ENCODE measurements around a stretch of chr15.

GRCh38 chr15:74623412-74623826 is 7.8 kb downstream of the CLK3 start:
- PRO-cap: no peak
- RAMPAGE, long total RNA, 2 experiments: no peak in any of the 2 experiments

DNA sequence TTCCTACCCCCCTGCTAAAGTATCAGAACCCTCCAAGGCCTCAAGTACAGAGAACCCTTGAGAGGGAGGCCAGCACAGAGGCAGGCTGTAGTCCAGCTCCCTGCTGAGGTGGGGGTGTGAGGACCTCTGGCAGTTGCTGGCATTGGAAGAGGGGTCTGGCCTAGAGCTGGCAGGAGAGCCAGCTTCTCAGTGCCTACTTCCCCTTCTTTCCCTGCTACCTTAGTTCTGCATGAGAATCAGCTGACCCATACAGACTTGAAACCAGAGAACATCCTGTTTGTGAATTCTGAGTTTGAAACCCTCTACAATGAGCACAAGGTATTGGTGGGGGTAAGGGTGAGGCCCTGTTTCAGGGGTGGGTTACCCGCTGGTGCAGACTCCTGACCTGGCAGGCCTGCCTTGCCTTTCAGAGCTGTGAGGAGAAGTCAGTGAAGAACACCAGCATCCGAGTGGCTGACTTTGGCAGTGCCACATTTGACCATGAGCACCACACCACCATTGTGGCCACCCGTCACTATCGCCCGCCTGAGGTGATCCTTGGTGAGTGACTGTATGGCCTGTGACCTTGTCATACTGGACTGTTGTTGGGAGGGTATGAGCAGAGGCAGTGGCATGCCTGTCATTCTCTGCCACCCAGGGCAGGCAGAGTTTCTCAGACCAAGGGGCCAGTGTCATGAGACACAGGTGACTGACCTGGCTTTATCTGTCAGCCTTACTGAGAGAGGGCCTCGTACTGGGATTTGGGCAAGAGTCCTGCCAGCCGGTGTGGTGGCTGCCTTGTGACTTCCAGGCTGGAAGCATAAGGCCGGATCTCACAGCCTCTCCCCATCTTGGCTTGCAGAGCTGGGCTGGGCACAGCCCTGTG is 11.7 kb downstream of the CLK3 start:
- PRO-cap: no peak
- RAMPAGE, long total RNA, 2 experiments: no peak in any of the 2 experiments

DNA sequence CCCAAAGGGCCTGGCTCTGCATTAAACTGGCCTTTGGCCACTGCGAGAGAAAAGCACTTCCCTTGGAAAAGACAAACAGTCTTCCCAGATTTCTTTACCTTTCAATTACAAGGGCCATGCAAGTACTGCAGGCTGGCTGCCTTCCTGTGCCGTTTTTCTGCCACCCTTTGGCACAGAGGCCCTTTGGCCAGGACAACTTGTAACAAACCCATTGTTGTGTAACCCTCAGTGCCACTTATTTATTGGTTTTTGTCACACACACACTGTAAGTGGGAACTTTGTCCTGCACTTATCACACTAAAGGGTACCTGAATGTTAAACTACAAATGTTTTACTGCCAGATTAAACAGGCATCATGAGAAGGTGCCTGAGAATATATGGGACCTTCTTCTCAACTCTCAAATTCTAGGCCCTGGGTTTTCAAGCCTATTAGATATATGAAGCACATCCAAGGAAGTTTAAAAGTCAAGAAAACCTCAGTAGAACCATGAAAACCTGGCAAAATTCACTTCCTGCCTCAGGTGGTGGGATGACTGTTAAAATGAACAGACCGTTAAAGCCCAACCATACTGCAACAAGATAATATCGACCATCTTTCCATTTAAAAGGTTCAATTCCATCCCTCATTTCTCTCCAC is 31.4 kb downstream of the EDC3 start:
- PRO-cap: no peak
- RAMPAGE, long total RNA, 2 experiments: no peak in any of the 2 experiments

DNA sequence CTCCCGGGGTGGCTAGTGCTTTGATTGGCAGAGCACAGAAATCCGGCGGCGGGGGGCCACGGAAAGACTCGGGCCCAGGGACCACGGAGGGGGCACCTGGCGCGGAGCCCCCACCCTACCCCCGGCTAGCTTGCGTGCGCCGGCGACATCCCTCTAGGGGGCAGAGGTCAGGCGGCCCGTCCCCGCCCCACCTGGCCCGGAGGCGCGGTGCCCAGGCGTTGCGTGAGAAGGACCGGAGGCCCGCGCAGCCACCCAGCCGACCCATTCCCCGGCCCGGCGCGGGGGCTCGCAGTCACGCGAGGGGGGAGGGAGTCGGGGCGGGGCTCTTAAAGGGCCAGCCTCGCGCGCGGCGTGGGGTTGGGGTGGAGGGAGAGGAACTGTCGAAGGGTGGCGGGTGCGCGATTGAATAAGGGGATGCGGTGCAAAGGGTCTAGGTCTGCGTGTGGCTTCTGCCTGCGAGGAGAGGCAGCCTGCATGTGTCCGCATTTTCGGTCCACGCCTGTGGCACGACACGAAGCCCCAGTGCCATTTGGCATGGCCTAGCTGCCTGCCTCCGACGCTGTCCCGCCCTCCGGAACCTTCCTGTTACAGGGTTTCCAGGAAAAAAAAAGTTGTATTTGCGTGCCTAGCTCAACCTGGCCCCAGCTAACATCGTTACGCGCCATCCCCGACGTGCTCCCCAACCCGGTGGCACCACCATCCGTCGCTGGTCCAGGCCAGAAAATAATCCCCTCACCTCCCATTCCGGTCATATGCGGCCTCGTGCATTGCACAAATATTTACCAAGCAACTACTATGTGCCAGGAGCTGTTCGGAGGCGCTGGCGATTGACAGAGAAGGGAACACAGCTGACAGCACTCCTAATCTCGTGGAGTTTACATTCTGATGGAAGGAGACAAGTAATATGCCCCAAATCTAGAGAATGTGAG is 1.2 kb upstream of the CYP1A1 start:
- PRO-cap: no peak
- RAMPAGE, long total RNA, 2 experiments: no peak in any of the 2 experiments

- PRO-cap: no peak
- RAMPAGE, long total RNA, 2 experiments: no peak in any of the 2 experiments
Observed at GRCh38 chr15:74801653-74802249, 10.9 kb upstream of the LMAN1L start.

GRCh38 chr15:74803816-74804794 is 8.5 kb upstream of the LMAN1L start:
- PRO-cap: no peak
- RAMPAGE, long total RNA, 2 experiments: no peak in any of the 2 experiments

DNA sequence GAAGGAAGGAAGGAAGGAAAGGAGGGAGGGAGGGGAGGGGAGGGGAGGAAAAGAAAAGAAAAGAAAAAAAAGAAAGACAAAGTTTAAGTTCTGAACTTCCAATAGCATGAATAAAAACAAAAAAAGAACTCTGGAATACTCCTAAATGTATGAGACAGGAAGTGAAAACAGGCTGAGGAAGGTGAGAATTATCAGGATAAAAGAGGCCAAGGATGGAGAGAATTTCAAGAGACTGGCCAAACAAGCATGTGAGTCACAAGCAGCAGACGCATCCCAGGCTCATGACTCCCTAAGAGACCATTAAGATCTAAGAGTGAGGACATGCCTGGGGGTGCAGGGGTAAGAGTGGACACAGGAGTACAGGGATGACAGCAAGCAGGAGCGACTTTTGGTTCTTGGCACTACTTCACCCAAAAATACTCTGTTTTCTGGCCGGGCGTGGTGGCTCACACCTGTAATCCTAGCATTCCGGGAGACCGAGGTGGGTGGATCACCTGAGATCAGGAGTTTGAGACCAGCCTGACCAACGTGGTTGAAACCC is 7.1 kb downstream of the SCAMP2 start:
- PRO-cap: no peak
- RAMPAGE, long total RNA, 2 experiments: no peak in any of the 2 experiments

GRCh38 chr15:74900245-74901210 is 6.1 kb downstream of the FAM219B start:
- PRO-cap: no peak
- RAMPAGE, long total RNA, 2 experiments: no peak in any of the 2 experiments

- PRO-cap: no peak
- RAMPAGE, long total RNA, 2 experiments: no peak in any of the 2 experiments
Observed at GRCh38 chr15:74907419-74907899, 808 bp upstream of the FAM219B start.

GRCh38 chr15:75024069-75024530 is 710 bp downstream of the PPCDC start:
- PRO-cap: unidirectional peak, minus-strand start at chr15:75024243
- RAMPAGE, long total RNA, 2 experiments: no peak in any of the 2 experiments

DNA sequence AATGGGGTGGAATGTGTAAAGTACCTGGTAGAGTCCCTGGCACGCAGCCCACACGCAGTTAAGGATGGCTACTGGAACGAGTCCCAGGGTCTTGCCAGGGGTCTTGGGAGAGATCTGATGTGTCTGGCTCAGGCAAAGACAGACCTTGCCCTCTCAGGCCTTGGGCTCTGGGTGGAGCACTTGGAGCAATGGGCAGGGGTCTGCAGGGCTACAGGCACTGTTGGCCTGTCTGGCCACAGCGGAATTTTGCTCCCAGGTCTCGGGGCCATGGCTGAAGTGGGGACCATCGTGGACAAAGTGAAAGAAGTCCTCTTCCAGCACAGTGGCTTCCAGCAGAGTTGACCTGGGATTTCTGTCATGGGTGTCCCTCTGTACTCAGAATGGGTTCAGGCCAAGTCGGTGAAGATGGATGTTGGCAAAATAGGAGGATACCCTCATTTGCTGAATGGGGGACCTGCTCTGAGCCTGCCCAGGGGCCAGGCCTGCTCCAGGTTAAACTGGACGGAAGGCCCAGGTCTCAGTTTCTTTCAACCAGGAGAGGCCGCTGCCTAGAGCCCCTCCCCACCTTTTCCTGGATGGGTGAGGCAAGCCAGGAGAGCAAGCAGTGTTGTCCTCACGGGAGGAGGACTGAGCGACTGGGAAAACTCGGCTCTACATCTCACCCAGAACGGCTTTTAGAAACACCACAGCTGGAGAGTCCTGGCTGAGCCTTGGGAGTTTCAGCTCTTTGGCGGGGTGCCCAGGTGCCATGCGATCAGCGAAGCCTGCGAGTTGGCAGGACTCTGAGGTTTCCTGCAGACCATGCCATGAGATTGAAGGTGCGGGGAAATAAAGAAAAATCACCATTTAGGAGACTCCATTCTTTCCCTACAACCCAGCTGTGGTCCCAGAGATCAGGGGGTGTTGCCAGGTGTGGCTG is 25.8 kb downstream of the PPCDC start:
- PRO-cap: no peak
- RAMPAGE, long total RNA, 2 experiments: start-site peak on the plus strand in 1 of 2 experiments, centred at position 572 of the sequence, 11 reads per replicate

GRCh38 chr15:75061240-75061696 is 37.9 kb downstream of the PPCDC start:
- PRO-cap: no peak
- RAMPAGE, long total RNA, 2 experiments: no peak in any of the 2 experiments

DNA sequence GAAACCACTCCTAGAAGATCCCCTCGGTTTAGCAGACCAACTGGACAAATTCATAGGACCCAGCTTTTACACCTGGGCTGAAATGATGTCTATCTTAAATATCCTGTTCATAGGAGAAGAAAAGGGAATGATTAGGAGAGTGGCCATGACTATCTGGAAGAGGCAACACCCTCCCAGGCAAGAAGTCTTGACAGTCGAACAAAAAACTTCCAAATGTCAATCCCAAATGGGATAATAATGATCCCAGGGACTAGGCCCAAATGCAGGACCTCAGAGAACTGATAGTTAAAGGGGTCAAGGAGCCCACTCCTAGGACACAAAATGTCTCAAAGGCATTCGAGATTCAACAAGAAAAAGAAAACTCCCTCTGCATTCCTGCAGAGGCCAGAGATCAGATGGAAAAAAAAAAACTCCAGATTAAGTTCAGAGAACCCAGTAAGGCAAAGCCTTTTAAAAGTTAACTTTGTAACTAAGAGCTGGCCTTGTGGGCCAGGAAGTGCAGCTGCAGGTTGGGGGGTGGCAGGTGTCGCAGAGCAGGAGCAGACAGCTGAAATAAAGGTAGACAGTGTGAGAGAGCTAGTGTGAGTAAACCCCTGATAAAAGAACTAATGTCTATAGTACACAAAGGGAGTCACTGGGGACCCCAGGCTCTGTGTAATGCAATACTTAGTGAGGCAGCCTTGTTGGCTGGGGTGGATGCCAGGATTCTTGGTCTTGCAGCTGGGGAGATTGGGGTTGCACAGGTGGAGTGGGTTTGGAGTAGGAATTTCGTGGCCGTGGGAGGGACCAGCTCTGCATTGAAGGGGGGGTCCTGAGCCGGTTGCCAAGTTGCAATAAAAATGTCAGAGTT is 41.9 kb downstream of the PPCDC start:
- PRO-cap: no peak
- RAMPAGE, long total RNA, 2 experiments: no peak in any of the 2 experiments

- PRO-cap: no peak
- RAMPAGE, long total RNA, 2 experiments: no peak in any of the 2 experiments
Observed at GRCh38 chr15:75094958-75095690, 71.7 kb downstream of the PPCDC start.

- PRO-cap: no peak
- RAMPAGE, long total RNA, 2 experiments: no peak in any of the 2 experiments
Observed at GRCh38 chr15:75108938-75109673, 85.7 kb downstream of the PPCDC start.

DNA sequence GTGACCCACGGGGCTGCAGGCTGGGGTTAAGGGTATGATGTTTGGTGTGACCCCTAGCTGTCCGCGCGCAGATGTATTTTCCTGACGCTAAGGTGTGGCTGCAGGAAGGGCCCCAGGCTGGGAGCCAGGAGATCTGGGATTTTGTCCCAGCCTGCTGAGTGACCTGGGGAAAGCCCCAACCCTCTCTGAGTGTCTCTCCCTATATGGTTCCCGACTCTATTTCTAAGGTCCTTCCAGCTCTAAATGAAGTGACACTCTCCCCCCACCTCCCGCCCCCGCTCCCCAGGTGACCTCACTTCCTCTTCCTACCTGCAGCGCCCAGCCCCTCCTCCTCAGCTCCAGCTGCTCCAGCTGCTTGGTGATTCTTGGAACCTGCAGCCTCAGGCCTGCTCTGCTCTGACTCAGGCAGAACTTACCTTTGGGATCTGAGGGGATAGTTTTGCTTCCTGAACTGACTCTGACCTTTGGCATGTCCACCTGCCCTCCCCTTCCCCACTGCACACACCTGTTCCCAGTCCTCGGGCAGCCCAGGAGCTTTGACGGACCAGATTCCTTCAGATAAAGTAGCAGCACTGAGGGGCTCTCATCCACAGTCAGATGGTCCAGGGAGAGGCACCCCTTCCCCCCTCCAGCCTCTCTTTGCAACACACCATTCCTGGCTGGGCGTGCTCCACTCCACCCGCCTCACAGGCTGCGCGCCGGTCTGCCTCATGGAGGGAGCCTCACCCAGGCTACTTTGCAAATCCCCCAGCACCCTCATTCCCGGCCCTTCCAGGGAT is 937 bp upstream of the C15orf39 start:
- PRO-cap: bidirectional peak, plus-strand start at position 361 of the sequence, minus-strand start at position 218 of the sequence
- RAMPAGE, long total RNA, 2 experiments: no peak in any of the 2 experiments

DNA sequence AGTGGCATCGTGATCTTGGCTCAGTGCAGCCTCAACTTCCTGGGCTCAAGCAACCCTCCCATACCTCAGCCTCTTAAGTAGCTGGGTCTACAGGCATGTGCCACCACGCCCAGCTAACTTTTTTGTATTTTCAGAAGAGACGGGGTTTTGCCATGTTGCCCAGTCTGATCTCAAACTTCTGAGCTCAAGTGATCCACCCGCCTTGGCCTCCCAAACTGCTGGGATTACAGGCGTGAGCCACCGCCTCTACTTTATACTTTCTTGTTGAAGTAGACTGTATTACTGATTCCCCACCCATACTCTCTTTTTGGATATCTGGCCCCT is 17.6 kb upstream of the MAN2C1 start:
- PRO-cap: no peak
- RAMPAGE, long total RNA, 2 experiments: no peak in any of the 2 experiments

DNA sequence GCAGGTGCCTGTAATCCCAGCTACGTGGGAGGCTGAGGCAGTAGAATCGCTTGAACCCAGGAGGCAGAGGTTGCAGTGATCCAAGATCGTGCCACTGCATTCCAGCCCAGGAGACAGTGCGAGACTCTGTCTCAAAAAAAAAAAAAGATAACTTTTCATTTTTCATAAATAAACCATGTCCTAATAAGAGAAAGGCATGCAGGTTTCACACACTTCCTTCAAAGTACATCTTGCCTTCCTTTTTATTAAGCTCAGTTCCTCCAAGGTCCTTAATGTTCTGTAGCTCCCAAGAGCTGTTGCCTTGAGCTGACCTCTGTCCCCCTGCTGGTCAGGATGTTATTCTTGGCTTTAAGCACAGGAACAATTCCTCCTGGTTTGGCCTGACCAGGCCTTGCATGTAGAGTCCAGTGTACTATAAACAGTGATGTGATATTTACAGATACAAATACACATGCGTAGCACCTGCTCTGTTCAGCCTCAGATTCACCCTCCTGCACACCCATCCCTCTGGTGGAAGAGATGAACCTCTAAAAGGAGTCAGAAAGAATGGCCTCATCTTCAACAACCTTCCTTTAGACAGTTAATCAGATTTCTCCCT is 46.7 kb downstream of the PTPN9 start:
- PRO-cap: no peak
- RAMPAGE, long total RNA, 2 experiments: no peak in any of the 2 experiments

- PRO-cap: bidirectional peak, plus-strand start at chr15:75647063, minus-strand start at chr15:75646960; bidirectional peak, plus-strand start at chr15:75647182, minus-strand start at chr15:75647176; bidirectional peak, plus-strand start at chr15:75647237, minus-strand start at chr15:75647279; bidirectional peak, plus-strand start at chr15:75647462, minus-strand start at chr15:75647415
- RAMPAGE, long total RNA, 2 experiments: no peak in any of the 2 experiments
Observed at GRCh38 chr15:75646691-75647620, 756 bp upstream of the SNX33 start.

GRCh38 chr15:75817153-75817739 is 26.0 kb upstream of the UBE2Q2 start:
- PRO-cap: no peak
- RAMPAGE, long total RNA, 2 experiments: no peak in any of the 2 experiments

Measured in body of pancreas (tissue), 2 donors.